CD14-positive monocyte (primary cell): ENCODE measurements around a stretch of chr2.

DNA sequence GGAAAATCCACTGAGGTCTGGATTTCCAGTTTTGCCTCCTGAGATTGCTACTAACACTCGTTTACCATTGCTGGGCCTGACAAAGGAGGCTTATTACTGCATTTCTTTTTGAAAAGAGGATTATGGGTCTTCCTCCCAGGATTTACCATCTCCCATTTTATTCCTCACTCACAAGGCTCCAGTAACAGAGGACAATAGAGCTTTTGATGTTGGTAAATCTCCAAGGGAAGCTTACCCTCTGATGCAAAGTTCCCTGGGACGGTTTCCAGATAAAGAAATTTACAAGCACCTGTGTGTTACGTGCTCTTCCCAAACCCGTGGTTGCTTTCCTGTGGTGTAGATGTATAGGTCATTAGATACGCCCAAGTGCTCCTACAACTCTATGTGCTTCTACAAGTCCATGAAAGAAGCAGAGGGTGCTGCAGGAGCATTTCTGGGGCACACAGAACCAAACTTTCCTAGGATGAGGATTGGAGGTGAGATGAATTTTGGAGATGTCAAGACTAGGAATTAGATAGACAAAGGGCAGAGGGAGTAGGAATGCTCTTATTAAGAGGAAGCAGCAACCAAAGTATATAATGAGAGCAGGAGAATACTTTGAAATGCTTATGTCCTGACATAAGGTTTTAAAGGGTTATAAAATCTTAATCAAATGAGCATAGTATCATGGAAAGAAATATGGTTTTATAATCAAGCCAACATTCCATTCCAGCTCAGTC lies 17.2 kb downstream of the VSNL1 start:
- CAGE, long polyA plus RNA = no peak

DNA sequence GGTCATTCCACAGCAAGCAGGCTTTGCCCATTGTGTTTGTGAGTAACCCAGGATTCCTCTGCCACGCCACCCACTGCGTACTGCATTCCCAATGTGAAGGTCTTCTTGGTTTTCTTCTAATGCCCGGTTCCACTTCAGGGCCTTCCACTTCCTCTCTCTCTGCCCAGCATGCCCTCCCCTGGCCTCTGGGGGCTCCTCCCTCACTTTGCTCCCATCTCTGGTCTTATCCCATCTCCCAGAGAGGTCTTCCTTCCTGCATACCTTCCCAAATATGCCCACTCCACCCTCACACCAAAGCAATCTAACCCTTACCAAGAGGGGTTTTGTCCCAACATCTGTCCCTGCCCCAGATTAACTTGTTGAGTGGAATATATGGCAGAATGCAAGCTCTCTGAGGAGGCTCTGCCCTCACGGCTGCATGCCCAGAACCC lies 103.6 kb downstream of the SMC6 start:
- CAGE, long polyA plus RNA = no peak

- CAGE, long polyA plus RNA = no peak
Observed at GRCh38 chr2:17820902-17821474, 4.7 kb downstream of the MSGN1 start.

DNA sequence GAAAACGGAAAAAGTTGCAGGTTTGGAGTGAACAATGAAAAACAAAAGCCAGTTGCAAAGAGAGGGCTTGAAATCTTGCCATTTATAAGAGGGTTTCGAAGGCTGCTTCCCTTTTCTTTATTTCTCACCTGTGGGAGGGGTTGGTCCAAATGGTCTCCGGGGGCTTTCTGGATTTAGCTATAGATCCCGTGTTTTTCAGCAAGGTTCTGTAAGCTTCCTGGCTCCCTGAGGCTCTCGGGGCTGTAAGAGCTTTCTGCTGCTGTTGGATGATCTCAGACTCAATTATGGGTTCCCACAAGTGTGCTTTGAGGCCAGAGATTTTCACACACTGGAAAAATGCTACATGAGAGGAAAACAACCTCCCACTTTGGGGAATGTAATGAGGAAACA lies 249.2 kb downstream of the RDH14 start:
- CAGE, long polyA plus RNA = no peak

- CAGE, long polyA plus RNA = no peak
Observed at GRCh38 chr2:18520865-18521476, 39.5 kb downstream of the RDH14 start.

DNA sequence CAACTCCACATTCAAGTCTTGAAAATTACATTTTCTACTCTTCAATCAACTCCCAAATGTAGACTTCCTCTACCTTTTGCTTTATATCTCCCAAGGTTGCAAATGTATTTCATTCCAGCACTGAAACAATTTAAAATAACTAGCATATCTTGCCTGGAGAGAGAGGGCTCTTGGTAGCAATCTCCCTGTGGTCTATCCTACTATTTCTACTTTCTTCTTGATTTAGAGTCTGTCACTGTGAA lies 58.6 kb upstream of the NT5C1B start:
- CAGE, long polyA plus RNA = no peak

GRCh38 chr2:18650596-18651073 lies 61.3 kb upstream of the NT5C1B start:
- CAGE, long polyA plus RNA = no peak

DNA sequence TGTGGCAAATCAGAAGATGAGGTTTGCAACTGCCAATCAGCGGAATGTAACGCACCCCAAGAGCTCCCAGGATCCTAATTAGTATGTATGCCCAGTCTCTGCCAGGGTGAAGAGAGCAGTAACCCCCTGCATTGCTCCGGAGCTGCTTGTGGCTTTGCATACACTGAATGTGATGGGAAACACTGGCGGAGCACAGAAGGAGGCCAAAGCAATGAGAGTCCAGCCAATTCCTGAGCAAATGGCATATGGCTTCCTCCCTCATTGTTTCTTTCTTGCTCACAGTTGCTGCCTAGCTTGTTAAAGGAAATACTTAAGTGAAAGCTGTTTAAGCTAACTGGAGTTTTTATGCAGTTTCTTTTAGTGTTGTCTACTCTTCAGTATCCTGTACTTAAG lies 343.5 kb upstream of the NT5C1B start:
- CAGE, long polyA plus RNA = no peak

DNA sequence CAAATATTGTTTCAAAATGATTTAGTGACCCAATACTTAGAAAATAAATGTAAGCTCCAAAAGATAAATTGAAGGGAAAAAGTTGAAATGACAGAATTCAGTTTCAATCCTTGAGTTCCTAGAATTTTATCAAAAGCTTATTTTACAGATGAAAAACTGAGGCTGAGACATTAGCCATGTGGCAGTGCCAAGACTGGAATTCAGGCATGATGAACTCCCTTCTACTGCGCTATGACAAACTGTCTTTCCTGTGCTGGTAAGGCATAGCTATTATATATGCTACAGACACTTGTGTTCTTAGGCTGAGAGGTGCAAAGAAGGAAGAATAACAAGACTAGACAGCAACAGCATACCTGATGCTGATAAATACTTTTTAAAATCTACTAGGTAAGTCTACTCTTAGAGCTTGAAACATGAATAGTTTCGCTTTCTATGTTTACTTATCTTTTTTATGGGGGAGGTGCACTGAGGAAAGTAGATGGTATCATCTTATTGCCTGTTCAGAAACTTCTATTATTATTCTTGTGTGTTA lies 1.9 kb downstream of the TTC32 start:
- CAGE, long polyA plus RNA = no peak

GRCh38 chr2:19988976-19989982 lies 626 bp downstream of the WDR35 start:
- CAGE, long polyA plus RNA = no peak

DNA sequence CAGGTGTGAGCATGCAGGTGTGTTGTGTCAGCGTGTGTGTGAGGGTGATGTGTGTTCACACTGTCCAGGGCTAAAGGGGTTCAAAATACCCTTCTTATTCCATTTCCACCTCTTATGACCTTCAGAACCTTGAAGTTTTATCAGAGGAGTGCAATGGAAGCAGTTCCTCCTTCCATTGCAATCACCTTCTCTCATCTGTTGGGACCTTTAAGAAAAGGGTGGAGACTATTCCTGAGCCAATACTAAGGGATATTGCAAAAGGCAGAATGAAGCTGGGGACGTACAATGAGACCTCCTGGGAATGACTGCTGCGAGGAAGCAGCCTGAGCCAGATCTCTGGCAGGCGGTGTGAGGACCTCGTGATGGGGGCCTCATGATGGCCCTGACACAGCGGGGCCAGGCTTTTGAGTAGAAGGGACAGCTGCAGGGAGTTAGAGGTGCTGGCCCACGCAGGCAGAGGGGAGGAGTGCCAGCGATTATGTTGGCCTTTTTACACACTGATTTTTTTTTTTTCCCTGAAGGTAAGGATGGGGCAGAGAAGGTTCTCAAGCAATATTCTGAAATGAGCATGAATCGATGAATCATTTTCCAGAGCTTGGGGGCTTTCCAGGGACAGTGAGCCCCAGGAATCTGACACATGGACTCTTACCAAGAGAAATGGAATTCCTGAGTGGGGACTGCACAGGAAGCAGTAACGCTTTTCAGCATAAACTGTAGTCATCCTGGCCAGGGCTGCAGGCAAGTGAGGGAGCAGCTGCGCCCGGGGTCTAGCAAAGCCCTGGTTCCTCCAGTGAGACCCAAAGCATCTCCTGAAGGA lies 40.0 kb upstream of the LAPTM4A start:
- CAGE, long polyA plus RNA = no peak

DNA sequence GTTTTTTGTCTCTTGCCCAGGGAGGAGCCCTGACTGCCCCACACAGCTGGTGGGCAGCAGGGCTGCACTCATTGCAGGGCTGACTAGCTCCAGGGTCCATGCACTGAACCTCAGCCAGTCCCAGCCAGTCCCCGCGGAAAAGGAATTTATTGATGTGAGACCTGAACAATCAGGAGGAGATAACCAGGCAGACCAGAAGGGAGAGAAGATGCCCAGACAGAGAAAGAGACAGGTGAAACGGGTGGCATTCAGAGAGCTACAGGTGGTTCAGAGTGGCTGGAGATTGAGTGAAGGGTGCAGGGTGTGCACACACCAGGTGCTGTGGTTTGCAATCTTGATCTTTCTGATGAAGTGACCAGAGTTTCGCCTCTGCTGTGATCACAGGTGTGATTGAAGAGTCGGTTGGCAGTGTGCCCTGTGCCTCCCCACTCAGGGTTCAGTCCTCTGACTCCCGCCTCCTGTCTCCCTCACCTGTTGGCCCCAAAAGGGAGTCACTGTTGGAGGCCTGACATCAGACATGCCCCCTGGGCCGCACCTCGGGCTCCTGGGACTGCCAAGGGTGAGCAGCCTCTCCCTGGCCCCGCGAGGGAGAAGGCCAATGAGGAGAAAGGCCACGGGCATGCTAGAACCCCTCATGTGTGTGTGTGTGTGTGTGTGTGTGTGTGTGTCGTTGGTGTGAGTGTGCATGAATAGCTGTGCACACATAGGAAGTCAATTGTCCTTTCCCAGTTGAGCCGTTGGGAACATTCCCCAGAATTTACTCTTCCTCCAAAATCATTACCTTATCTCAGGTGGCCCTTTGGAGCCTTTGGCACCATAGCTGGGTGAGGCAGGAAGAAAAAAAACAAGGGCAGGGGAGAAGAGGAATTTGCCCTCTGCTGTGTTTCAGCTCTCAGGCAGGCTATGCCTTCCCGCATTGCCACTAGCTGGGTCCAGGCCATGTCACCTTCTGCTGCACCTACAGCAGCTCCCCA lies 77.9 kb upstream of the LAPTM4A start:
- CAGE, long polyA plus RNA = no peak

DNA sequence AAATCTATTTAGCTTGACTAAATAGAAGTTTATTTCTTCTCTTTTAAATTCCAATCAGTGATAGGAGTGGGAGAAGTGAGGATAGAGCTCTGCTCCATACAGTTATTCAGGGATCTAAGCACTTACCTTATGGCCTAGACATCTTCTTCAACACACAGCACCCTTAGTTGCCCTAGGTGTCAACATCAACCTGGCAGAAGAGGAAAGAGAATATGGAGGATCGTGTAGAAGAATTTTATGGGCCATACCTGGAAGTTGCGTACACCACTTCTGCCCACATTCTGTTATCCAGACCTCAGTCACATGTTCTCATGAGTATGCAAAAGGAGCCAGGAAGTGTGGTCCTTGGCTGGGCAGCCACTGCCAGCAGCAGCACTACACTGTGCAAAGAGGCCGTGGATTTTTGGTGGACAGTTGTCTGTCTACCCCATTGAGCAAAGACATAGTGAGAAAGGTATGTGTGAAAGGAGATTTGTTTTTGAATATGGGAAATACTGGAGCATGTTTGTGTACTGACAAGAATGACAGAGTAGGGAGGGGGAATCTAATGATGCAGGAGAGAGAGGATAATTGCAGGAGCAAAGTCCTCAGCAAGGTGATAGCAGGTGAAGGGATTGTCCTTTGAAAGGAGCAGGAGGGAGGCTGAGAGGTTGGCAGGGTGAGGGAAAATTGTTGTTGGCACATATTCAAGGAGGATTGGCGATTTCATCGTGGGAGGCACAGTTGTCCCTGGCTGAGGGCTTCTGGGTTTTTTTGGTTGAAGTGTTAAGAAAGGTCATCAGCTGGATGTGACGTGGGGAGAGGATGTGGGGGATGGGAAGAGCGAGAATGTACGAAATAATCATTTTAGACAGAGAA lies 68.0 kb downstream of the SDC1 start:
- CAGE, long polyA plus RNA = no peak

DNA sequence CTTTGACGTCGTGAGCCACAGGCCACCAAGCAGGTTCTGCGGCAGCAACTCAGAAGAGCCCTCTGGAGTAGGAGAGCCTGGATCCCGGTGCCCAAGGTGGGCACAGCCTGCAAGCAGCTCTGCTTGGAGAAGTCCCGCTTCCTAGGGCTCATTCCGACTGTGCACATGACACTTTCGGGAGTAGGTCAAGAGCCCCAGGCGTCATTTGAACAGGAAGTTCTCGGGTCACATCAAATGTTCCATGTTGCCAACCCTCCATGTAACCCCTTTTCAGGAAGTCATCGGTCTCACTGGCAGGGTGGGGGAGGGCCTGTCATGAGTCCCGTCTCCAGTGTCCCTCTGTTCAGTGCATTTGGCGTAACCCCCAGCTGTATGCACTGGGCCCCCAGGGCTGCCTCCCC lies 40.4 kb downstream of the SDC1 start:
- CAGE, long polyA plus RNA = no peak

DNA sequence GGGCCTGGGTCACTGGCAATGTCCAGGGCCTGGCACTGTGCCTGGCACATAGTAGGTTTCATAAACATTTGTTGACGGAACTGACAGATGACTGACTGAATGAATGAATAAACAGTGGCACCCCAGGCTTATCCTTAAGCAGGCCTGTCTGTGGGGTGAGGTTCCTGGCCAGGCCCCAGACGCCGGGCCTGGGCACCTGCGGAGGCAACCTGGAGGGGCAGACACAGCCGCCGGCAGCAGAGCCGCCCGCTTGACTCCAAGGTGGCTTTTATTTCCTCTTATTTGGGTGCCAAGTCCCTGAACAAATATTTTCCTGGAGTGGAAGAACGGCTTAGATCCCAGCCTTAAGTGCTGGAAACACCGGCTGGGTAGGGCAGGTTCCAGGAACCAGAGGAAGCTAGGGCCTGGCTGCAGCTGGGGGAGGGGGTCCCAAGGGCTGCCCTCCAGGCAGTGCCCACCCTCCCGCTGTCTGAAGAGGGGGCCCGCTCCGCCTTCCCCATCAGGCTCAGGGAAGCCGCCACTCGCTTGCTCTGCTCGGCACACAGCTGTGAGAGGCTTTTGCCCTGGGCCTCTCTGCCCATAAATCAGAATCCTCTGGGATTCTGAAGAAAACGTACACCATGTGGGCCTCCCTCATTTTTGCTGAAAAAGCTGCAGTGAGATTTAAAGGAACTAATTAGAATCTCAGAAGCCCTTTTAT lies 28.3 kb downstream of the SDC1 start:
- CAGE, long polyA plus RNA = no peak

DNA sequence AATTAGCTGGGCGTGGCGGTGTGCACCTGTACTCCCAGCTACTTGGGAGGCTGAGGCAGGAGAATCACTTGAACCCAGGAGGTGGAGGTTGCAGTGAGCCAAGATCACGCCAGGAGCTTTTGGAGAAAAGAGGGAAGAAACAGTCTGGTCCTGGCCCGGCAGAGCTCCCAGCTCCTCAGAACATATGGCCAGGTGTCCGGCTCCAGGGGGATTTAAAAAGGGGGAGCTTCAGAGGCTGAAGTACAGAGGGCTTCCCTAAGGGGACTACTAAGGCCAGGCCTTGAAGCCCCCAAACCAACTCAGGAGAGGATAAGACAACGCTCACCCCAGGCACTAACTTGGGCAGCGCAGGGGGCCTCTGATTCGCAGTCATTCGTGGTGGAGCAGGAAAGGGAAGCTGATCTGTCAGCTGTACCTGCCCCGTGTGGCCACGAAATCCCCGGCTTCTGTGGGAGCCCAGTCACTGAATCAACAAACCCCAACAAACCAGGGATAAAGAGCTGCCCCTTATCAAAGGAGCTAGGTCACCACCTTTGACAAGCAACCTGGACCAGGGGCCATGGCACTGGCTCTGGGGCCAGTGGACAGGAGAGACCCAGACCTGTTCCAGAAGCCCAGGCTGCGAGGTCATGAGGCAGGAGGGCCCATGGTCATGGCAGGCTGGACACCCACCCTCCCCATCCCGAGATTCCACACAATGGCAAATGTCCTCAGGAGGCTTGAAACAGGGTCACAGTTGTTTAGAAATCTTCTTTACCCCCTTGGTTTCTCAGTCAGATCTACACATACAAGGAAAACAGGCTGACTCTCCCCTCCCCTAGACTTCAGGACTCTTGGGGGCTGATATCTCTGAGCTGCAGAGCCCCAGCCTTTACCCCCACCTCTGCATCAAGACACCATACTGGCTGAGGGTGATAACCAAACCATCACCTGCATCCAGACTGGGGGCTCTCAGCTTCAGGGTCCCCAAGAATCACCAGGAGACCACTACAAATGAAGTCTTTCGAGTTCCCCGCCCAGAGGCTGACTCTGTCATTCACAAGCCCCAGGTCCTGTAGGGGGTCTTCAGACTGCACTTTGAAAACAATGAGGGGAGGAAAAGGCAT lies 14.4 kb downstream of the SDC1 start:
- CAGE, long polyA plus RNA = no peak

DNA sequence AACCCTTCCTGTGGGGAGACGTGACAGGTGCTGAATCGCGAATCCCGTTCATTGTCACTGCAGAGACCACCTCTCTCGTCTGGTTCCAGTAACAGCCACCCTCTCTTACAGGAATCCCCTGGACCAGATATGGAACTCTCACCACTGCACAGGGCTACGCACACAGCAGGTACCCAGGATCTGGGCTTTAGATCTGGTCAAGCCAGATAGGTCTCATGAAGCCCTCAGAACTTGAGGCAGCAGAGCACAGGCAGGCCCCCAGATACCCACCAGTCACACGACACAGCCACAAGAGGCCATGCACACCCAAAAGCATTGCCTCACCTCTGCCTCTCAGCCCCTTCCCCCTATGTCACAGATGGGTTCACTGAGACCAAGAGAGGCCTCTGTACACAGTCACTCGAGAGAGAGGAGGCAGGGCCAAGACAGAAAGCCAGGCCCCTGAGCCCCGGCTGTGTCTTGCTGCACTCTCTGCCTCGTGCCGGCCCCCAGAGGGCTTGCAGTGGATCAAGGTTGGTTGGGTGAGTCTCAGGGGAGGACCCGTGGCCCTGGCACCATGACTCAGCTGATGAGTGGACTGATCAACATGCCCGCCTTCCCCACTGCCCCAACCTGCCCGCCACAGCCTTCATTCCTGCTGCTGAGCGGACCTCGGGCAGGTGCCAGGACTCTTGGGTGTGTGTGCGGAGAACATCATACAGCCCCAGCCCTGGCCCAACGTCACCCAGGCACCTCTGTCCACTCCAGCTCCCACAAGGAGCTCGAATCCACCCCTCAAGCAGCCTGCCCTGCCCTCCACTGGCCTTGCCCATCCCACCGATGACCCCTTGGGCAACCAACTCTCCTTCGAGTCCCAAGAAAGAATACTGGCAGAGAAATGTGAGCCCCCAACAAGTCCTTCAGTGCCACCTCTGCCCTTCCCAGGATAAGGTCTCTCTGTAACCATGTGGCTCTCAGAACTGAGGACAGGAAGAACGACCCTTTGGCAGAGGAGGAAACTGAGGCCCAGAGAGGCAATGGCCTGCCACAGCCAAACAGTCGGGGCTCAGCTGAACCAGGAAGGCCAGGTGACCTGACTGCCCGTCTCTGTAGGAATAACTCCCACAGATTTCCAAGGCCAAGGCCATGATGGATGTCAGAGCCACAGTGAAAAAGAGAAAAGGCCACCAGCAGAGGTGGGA lies 7.4 kb downstream of the SDC1 start:
- CAGE, long polyA plus RNA = no peak

GRCh38 chr2:20312117-20312459 lies 38.6 kb downstream of the PUM2 start:
- CAGE, long polyA plus RNA = no peak

- CAGE, long polyA plus RNA = no peak
Observed at GRCh38 chr2:20349839-20350479, 685 bp downstream of the PUM2 start.

- CAGE, long polyA plus RNA = no peak
Observed at GRCh38 chr2:20351932-20352438, 1.3 kb upstream of the PUM2 start.